ENCODE measurements around a stretch of chr7.

DNA sequence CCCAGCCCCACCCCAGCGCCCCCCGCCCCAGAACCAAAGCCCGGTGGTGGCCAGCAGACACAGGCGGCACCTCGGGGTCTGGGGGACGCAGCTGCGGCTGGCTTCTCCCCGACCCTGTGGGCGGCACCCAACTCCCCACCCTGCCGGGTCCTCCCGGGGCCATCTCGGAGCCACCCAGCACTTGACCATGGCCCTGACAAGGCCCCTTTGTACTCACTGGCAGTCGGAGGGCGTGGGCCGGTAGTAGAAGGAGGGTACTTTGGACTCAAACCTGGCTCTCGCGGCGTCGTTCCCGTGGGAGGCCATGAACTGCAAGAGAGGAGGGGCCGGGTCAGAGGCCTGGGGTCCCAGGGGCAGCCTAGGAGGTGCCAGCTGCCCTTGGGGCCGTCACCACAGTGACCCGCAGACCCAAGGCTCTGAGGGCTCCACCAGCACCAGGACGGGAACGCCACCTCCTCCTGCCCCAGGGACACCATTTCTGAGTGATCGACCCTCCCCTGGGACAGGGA is 28.1 kb downstream of the ADAP1 start:
- PRO-cap, result no peak

DNA sequence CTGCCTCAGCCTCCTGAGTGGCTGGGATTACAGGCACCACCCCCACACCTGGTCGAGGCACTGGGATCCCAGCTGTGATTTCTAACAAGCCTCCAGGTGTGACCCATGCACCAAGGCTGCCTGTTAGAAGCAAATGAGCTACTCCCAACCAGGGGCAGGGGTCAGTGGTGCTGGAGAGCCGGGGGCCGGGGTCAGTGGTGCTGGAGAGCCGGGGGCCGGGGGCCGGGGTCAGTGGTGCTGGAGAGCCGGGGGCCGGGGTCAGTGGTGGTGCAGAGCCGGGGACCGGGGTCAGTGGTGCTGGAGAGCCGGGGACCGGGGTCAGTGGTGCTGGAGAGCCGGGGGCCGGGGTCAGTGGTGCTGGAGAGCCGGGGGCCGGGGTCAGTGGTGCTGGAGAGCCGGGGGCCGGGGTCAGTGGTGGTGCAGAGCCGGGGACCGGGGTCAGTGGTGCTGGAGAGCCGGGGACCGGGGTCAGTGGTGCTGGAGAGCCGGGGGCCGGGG is 21.1 kb downstream of the ADAP1 start:
- PRO-cap, result no peak

DNA sequence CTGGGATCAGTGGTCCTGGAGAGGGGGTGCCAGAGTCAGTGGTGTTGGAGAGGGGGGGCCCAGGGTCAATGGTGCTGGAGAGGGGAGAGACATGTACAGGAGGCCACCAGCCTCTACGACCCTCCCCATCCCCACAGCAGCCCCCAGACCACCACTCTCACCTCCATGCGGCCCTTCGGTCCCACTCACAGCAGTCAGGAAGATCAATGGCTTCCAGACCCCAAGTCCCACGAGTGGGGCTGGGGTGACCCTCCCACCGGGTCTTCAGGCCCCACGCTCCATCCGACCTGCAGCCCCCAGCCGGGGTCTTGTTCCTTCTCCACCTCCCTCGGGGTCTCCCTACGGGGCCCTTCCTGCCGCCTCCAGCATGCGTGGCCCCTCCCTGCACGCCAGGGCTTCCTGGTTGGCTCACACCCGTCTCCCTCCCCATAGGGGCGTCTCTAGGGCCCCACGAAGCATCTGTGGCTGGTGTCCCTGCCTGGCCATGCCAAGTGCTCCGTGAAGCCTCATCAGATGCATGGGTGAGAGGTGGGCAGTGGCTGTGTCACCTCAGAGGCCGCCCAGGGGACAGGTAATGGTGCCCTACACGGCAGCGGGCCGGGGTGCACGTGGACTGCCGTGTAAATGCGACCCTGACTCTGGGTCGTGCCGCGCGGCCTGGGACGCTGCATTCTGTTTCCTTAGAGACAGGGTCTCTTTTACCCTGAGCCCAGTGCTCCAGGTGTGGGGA is 20.0 kb downstream of the ADAP1 start:
- PRO-cap, result no peak

GRCh38 chr7:988290-989147 is 5.5 kb downstream of the CYP2W1 start:
- PRO-cap, result no peak

DNA sequence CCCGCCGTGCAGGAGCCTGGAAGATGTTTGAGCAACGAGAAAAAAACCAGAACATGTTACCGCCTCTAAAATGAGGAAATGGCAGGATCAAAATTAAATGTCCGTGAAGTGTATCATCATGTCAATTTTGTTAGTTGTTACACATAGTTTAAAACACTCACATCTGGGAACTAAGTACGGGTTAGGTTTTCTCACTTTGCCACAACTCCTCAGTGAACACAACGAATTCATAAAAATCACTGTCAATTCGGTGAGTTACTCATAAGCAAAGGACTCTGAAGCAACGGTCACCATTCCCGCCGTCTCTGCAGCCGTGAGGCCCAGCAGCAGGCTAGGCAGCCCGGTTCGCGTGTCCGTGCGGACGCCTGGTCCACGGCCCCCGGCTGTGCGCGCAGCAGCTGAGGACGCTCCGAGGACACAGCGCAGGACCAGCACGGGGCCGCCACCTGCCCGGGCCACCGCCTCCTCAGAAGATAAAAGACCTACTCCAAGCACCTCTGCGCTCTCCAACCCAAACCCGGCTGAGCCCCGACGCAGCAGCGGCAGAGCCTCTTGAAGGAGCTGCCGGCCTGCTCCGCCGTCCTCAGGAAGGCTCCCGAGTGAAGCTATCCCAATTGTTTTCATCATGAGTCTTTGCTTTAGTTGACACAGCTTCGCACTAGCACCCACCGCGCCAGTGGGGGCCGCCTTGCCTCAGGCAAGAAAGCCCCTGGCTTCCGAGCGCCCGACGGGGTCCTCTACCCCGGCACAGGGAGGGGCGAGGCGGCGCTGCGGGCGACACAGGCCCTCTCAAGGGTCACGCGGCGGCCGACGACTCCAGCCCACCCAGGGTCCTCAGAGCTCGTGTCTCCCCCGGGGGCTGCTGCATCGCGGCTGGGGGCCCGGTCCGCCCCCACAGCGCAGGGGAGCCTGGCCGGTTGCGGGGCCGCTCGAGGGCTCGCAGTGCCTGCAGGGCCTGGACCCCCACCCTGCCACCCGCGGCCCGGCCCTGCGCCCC is 17.0 kb upstream of the GPR146 start:
- PRO-cap, result unidirectional peak, plus-strand start at position 514 of the sequence

- PRO-cap, result bidirectional peak, plus-strand start at chr7:1028469, minus-strand start at chr7:1028356; bidirectional peak, plus-strand start at chr7:1029087, minus-strand start at chr7:1028967
These were observed 15.8 kb upstream of the GPR146 start for GRCh38 chr7:1028091-1029309.

DNA sequence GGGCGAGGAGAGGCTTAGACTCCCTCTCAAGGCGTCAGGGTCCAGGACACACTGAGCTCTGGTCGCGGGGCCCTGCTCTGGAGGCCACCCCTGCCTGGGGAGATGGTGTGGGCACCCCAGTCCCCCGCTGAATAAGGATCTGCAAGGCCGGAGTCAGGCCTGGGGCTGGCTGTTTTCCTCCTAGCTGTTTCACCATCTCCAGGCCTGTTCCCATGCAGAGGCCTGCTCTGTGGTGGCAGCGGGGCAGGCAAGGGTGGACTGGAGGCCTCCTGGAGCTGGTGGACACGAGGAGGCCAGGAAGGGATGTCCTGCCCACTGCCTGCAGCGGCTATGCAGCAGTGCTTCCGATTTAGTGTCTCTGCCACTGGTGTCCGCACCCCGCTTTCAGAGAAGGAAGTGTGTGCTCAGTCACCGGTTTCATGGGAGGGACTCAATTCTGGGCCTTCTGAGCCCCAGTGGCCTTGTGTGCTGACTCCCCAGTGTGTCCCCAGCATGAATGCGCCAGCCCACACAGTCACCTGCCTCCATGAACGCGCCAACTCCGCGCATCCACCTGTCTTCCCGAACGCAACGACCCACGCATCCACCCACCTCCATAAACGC is 14.6 kb upstream of the GPR146 start:
- PRO-cap, result no peak

GRCh38 chr7:1046761-1047367 is 2.5 kb downstream of the GPR146 start:
- PRO-cap, result no peak

DNA sequence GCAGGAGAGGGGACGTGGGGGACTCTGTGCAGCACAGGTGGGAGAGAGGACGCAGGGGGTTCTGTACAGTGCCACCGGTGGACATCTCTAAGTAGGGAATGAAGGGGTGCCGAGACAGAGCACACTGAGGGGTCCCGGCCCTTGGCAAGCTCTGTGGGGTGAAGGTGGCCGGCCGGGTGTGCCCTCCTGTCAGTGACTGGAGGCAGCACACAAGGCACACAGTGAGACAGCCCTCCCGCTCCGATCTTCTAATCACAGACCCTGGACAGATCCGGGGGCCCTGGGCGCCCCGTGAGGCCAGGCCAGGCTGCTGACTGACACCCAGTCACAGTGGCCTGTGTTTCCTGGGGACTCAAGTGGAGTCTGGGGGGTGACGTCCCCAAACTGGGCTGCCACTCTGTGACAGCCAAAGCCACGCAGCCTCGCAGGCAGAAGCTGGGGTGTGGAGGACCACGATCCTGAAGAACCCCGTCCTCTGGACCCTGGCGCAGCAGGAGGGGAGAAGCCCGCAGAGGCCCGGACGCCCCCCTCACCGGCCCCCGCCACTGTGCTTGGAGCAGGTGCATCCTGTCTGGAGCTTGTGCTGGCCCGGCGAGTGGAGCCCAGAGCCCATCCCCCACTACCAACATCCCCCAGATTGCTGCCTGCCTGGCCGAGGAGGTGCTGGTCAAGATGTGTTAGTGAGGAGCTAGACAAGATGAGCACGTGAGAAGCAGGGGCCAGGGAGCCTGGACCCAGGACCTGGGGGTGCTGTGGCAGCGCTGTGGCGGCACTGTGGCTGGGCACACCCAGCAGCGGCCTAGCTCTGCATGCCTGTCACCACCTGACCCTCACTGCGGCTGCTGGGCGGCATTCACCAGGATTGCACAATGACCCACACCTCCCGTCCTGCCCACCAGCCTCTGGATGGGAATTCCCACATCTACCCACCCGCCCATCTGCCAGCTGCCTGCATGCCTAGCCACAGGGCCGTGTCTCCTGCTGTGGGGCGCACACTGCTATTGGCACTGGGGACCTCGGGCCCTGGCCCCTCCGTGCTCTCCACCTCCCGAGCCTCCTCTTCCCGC is 11.5 kb downstream of the GPR146 start:
- PRO-cap, result no peak

DNA sequence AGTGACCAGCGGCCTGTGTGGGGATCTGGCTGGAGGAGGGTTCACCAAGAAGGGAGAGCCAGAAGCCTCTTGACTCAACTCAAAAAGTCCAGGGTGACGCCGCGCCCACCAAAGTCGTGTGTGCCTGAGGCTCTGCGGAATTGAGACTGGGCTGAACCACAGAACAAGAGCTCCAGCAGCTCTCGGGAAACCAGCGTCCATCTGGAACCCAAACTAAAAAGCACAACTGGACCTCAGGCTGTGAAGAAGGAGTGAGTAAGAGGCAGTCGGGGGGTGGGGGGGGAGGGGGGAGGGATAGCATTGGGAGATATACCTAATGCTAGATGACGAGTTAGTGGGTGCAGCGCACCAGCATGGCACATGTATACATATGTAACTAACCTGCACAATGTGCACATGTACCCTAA is 13.8 kb downstream of the C7orf50 start:
- PRO-cap, result no peak

GRCh38 chr7:1158578-1159351 is 1.2 kb downstream of the ZFAND2A start:
- PRO-cap, result no peak

DNA sequence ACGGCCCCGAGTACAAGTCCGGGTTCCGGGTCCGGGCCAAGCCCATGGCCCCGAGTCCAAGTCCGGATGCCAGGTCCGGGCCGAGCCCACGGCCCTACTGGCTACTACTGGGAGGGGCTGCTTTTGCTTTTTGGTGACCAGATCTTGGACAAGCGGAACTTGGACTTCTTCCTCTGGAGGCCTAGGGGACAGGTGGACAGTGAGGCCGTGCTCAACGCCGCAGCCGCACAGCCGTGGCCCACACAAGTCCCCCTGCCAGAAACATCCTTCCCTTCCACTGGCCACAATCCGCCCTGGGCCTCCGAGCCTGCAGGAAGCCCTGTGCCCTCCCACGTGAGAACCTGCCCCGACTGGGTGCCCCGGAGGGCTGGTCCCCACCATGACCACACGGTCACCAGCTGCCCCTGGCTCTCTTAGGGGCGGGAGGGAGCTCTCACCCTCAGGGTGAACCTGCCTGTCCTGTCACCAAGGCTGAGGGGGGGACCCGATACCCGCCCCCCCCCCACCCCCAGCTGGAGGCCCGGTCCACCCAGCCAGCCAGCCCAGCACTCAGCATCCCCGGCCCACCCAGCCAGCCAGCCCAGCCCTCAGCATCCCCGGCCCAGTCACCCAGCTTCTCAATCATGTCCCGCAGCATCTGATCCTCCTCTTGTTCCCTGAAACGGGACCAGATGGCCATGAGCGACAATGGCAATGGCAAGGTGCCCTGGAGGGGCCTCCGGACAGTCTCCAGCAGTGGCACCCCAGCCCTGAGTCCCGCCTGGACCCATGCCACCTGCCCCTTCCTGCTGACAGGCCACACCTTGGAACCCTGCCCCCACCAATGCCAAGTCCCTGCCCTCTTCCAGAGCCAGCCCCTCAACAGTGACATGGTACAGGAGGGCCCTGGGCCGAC is 24.5 kb downstream of the MICALL2 start:
- PRO-cap, result no peak

- PRO-cap, result no peak
These were observed 13.8 kb upstream of the MICALL2 start for GRCh38 chr7:1472896-1473589.

DNA sequence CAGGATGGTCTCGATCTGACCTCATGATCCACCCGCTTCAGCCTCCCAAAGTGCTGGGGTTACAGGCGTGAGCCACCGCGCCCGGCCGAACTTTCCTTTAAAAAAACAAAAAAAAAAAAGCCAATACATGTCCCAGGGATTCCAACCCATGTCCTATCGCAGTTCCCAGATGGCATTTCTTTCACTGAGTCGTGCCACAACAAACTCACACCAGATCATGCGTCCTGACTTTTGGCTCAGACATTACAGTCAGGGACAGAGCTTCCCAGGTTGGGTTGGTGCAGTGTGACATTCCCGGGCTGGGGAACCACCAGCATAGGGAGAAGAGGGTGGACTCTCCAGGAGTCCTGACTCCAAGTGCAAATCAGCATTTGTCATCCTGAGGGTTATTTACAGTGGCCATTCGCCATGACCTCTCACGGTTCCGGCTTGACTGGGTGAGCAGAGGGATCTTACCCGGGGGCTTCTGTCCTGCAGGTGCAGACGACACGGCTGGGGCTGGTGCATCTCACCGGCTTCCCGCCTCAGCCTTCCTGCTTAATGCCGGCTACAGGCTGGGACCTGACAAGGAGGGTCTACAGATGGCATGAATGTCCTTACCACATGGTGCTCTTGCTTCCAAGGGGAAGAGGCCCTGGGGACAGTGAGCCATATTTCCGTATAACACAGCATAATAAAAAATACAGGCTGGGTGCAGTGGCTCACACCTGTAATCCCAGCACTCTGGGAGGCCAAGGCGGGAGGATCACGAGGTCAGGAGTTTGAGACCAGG is 12.4 kb upstream of the INTS1 start:
- PRO-cap, result no peak

DNA sequence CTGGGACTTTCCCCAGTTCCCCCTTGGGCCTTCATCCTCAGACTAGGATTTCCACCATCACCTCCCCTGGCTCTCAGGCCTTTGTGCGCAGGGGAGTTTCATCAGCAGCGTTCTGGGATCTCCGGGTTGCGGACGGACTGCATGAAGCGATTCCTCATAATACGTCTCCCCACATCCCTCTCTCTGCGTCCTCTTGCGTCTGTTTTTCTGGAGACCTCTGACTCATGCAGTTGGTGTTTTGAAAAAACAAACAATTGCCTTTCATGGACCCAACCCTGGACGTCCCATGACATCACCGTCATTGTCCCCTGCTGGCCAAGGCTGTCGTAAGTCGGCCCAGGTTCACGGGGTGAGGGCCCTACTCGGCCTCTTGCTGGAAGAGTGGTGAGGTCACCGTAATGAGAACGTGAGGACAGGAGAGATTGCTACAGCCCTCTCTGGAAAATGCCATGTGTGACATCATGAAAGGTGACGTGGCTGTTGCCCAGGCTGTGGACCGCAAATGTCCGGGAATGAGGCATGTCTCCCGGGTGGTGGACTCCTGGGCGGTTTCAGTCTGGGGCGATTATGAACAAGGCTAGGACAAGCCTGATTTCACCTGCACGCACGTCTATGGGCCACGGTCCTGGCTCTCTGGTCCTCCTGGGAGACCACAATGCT is 9.9 kb upstream of the MAFK start:
- PRO-cap, result no peak

GRCh38 chr7:1523161-1523693 is 7.3 kb upstream of the MAFK start:
- PRO-cap, result no peak

DNA sequence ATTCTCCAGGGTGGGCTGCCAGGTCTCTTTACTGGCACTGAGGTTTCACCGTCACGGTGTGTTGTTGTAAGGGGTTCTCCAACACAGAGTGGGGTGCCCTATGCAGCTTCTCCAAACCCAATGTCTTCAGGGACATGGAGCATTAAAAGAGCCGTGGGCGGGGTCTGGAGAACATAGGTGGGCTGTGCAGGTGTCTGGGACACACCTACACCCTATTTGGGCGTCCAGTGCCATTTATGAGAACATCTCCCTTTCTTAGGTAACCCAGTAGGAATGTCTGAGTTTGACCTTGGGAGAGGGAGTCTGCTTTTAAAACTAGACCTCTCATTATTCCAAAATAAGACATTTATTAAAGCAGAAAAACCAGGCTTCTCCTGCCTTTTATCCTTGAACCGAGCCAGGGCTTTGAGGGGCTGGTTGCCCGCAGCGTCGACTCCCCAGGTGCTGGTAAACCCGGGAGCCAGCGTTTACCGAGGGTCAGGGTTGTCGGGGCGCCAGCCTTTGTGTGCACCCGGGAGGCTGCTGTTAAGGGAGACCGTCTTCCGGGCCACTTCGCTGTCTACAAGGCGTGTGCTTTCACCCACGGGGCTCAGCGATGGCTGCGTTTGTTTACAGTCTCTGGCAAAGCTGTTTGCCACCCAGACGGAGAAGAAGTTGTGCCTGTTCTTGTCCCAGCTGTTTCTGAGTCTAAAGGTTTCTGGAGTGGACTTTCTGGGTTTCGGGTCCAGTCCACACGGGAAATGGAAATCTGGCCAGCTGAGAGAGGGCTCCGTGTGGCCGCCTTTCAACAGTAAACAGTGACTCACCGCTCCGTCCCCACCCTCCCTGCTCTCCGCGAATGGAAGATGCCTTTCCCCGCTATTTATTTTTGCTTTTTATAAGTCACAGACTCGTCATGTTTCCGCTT is 1.9 kb downstream of the MAFK start:
- PRO-cap, result bidirectional peak, plus-strand start at position 473 of the sequence, minus-strand start at position 443 of the sequence; bidirectional peak, plus-strand start outside the sequence, minus-strand start at position 683 of the sequence

GRCh38 chr7:1644682-1645189 is 25.3 kb upstream of the ELFN1 start:
- PRO-cap, result no peak

- PRO-cap, result no peak
These were observed 4.9 kb upstream of the ELFN1 start for GRCh38 chr7:1665112-1665561.

DNA sequence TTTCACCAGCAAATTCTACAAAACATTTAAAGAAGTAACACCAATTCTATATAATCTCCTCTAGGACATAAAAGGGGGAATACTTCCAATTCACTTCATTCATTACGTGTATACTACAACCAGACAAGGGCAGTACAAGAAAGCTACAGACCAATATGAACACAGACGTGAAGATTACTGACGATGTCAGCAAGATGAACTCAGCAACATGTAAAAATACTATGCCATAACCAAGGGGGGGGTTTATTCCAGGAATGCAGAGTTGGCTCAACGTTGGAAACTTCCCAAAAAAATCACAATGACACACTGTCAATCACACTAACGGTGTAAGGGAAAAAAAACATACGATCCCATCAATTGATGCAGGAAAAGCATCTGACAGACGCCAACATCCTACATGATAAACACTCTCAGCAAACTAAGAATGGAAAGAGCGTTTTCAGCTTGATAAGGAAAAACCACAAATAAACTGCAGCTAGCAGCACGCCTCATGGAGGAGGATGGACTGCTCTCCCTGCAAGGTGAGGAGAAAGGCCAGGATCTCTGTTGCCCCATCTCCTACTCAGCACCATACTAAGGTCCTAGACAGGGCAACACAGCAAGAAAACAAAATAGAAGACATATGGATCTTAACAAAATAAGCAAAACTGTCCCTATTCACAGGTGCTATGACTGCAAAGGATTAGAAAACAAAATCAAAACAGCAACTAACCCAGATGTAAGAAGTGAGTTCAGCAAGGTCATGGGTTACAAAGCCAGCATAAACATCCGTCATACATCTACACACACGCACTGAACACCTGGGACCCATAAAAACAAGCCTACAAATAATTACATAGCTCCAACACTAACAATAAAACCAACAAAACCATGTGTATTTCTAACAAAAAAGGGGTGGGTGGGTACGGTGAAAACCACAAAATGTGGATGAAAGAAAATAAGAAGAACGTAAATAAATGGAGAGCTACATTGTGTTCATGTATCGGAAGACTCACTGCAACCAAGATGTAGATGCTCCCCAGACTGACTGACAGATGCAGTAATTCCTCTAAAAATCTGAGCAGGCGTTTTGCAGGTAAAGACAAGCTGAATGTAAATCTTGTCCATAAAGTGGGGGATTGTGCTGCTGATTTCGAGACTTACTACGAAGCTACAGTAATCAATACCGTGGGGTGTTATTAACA is 256.6 kb downstream of the ELFN1 start:
- PRO-cap, result no peak